ENCODE measurements around the gene DENR.

- RRBS, result 72% methylated on average over 12 of the region's 29 CpGs
Measured at GRCh38 chr12:122004224-122005205, 17.2 kb upstream of the BCL7A start.

DNA sequence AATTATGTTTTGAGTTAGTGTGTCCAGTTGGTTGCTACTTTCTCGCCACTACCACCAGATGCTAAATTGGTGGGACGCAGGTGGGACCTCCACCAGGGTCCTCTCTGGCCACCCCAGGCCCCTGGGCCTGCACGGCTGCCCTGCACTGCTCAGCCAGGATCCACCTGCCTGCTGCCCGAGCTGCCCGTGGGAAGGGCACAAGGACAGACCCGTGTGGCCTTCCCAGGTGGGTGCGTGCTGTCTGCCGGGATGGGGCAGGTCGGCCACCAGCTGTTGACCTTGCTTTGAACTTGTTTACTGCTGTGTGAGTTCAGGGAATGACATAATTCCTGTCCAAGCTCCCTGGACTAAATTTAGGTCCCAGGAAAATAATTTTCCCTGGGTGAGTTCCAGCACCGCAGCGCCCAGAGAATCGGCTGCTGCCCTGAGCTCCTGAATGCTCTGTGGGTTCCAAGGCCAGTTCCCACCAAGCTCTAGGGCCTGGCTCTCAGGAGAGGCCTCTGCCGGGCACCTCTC lies 27.4 kb upstream of the MLXIP start:
- RRBS, result no CpG with 5 or more reads among the region's 13 CpGs

DNA sequence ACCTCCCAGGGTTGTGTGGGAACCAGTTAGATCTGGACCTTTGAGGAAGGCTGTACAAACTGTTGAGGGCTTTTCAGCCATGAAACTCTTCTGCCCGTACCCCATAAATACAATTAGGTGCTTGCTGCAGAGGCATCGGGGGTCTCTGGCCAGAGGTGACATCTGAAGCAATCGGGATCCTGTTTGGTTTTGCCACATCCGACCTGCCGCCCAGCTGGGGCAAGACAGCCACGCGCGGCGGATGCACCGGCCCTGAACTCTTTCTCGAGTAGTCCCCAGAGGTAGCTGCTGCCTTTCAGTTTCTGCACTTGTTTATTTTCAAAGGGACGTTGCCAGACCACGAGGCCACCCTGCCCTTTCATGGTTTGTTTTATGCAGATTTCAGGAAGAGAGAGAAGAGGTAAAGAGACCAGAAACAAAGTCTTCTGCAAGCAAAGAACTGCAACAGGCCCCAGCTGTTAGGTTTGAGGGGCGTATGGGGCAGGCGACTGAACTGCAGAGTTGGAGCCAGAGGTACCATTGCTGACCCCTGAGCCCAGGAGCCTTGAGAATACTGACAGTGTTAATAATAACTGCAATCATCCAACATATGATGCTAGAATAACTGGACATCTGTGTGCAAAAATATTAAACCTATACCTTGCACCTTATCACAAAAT lies 10.5 kb upstream of the MLXIP start:
- RRBS, result no CpG with 5 or more reads among the region's 15 CpGs

- RRBS, result no CpG with 5 or more reads among the region's 5 CpGs
Measured at GRCh38 chr12:122093034-122093602, 14.6 kb downstream of the MLXIP start.

DNA sequence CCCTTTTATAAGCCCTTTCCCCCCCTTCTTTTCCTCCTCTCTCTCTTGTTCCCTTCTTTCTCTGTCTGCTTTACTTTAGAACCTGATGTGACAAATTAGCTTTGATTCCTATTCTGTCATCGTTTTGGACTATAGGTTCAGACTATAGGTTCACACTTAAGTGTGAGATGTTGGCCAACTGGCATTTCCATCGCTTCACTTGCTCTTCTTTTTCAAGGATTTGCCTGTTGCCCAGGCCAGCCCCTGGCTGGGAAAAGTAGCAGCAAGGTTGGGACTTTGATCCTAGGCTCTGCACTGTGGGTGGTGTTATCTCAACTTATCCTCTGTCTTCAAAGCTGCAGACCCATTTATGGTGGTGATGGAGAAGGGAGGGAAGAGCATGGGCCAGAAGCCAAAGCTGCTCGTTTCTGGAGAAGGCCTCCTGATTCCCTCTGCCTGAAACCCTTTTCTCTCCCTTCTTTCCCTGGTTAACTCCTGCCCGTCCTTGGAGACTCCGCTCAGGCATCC lies 27.3 kb downstream of the MLXIP start:
- RRBS, result no CpG with 5 or more reads among the region's 5 CpGs

GRCh38 chr12:122136543-122137083 lies 37.4 kb downstream of the IL31 start:
- RRBS, result no CpG with 5 or more reads among the region's 12 CpGs

- RRBS, result no CpG with 5 or more reads among the region's 13 CpGs
Measured at GRCh38 chr12:122143590-122144615, 30.1 kb downstream of the IL31 start.

- RRBS, result no CpG with 5 or more reads among the region's 4 CpGs
Measured at GRCh38 chr12:122503382-122503991, 2.8 kb upstream of the ZCCHC8 start.

DNA sequence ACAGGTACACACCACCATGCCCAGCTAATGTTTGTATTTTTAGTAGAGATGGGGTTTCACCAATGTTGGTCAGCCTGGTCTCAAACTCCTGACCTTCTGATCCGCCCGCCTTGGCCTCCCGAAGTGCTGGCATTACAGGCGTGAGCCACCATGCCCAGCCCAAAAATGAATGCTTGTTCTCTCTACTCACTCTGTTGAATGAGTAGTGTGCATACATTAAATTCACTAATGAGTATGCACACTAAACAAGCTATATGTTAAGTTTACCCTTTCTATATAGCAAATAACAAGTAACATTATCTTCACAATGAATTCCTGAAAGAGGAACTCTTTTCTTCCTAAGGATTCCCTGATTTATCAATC lies 11.2 kb upstream of the ZCCHC8 start:
- RRBS, result no CpG with 5 or more reads among the region's 4 CpGs

GRCh38 chr12:122752335-122753234 lies at the start of gene DENR:
TSS of gene DENR (plus strand) at chr12:122752824.
- RRBS, result 3% methylated on average over 33 of the region's 75 CpGs

DNA sequence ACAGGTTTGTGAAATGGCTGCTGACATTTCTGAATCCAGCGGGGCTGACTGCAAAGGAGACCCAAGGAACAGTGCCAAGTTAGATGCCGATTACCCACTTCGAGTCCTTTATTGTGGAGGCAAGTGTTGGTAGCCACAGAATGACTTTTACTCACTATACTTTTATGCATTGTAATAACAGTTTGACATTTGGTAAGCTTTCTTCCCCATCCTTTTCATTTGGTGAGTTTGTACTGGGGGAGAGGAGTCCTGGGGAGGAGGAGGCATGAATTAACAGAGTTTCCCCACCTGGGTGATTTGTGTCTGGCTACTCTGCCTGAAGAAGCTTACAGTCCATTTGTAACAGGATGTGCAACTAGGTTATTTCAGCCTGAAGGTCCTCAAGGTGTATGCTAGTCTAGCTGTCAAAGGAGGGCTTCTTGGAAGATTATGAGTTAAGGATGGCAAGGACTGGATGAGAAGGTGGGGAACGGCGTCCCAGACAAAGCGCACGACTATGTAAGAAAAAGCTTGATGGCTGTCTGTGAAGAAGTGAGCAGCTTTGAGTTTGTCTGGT lies 1.1 kb downstream of the DENR start:
- RRBS, result no CpG with 5 or more reads among the region's 7 CpGs

- RRBS, result no CpG with 5 or more reads among the region's 44 CpGs
Measured at GRCh38 chr12:122855774-122857011, 20.9 kb downstream of the HIP1R start.

- RRBS, result 82% methylated on average over 5 of the region's 23 CpGs
Measured at GRCh38 chr12:122861923-122862645, 26.8 kb downstream of the HIP1R start.

DNA sequence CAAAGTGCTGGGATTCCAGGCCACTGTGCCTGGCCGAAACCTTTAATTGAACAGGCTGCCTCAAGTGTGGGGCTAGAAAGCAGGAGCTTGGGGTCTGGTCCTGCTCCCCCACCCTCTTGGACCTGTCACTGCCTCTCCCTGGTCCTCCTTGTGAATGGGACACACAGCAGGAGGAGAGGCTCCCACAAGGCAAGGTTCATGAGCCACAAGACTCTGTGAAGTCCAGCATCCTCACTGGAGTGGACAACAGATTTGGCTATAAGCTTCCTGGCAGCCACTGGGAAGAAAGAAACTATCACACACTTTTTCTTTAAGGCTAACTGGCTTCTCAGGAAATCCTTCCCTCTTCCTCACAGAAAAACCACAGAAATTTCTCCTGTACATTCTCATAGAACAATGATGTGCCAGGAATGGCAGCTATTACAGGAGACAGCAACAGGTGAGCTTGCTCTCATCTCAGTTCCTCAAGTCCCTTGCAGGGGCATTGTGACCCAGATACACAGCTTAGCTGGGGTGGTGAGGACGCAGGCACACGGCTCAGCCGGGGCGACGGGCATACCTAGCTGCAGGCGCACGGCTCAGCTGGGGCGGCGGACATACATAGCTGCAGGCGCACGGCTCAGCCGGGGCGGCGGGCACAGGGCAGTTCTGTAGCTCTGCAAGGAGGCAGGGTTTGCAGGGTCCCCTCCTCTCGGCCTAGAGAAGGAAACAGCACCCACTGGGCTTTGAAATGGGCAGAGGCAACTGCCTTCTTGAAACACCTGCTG lies 29.1 kb downstream of the HIP1R start:
- RRBS, result 92% methylated on average over 9 of the region's 16 CpGs

DNA sequence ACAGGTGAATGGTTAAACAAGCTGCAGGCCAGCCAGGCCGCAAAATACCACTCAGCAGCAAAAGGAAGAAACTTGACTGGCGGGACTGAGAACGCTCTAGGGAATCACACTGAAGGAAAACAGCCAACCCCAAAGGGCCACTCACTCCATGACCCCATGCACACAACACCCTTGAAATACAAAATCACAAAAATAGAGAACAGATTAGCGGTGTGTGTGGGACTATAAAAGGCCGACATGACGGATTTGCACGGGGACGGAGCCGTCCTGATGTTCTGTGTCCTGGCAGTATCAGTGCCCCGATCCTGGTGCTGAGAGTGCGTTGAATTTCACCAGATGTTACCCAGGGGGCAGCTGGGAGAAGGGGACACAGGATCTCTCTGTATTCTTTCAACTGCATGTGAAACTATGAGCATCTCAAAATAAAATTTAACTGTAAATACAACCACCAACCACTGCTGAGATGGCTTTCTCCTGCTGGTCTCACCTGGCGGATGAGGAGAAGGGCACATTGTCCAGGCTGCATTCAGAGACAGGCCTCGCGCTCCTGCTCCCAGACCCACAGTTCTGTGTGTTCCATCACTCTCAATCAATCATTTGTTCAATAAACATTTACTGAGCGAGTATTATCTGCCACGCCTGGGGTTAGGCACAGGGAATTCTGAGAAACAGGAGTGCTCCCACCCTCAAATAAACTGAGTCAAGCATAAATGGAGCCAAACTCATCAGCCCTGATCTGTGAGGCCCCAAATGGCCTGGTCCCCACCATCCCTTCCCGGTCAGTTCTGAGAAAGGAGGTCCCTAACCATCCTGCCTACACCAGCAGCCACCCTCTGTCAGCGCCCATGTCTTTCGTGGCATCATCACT lies 22.8 kb downstream of the VPS37B start:
- RRBS, result no CpG with 5 or more reads among the region's 19 CpGs

DNA sequence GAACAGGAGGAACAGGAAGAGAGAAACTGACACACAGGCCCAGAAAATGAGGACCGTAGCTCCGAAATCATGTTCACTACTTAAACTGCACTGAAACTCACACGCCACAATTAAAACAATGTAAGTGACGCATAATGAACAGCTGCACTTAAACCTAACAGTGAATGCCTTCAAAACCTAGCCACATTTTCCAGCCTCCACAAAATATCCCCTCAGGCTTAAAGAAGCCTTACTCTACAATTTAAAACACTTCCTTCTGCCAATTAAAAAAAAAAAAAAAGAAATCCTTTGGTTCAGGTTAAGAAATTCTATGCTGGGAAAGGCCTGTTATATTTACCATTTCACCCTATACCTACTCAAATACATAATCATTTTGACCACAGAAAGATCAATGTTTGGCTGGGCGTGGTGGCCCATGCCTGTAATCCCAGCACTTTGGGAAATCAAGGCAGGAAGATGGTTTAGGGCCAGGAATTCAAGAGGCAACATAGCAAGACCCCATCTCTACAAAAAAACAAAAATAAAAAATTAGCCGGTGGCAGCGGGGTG lies 3.6 kb downstream of the VPS37B start:
- RRBS, result no CpG with 5 or more reads among the region's 7 CpGs

DNA sequence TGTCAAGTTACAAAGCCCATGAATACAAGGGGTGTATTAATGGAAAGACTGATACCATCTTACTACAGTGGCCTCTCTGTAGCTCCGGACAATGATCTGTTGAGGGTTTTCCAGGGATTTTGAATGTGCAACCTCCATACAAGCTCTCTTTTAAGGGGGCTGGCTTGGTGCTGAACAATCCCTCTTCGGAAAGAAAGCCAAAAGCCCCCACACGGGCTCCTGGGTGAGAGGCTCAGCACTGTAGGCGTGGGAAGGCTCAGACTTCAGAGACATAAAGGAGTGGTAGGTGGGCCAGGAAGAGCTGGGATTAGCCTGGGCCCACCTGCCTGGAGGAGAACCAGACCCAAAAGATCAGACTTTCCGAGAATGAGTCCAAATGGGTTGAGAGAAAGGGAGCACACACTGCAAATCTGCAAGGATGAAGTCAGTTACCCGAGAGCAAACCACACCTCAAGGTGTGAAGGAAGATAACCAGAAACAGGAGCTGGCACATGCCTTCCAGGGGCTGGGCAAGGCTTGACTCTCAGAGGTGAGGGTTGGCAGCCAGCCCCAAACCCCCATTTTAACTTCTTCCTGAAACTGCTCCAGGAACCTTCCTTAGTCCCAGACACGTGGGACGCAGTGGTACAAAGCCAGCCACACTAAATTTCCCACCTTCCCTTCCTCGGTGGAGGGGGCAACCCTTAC lies 1.5 kb downstream of the VPS37B start:
- RRBS, result no CpG with 5 or more reads among the region's 9 CpGs

- RRBS, result no CpG with 5 or more reads among the region's 4 CpGs
Measured at GRCh38 chr12:122908882-122909198, 12.9 kb upstream of the VPS37B start.

DNA sequence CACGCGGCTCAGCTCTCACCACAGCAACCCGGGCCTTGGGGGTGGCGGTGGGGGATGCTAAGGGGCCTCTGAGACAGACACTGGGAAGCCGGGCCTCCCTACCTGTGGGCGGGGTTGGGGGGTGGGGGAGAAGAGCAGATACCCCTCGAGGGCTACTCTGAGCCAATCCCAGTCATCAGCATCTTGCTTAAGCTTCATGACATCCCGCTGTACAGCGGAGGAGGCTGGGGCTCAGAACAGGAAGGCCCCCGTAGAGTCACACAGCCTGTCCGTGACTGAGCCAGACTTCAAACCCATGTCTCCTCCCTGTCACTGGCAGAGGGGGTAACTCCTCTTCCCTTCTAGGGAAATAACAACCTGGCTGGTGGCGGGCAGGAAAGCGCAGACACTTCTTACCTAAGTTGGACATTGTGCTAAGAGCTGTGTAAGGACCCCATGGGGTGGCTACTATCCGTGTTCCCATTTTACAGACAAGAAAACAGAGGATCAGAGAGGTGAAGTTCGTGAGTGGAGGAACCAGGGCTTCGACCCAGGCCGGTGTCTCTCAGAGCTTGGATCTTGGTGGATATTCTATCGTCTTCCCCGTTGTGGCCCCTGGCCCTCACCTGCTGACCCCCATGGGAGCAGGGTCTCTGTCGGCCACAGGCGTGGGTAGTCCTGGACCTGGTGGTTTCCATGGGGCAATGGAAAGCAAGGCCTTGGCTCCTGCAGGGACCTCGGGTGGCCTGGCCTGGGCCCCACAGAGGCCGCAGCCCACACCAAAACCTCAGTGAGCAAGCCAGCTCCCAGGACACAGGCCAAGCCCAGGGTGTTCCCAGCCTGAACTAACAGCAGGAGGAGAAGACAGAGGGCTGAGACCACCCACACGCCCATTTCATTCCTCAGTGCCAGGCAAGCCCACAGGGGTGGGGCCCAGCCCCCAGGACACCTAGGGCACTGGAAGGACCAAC lies 17.1 kb downstream of the ABCB9 start:
- RRBS, result 86% methylated on average over 3 of the region's 24 CpGs

- RRBS, result 74% methylated on average over 3 of the region's 10 CpGs
Measured at GRCh38 chr12:122965517-122965870, 769 bp downstream of the ABCB9 start.

Data from UCH-1 (cell line).